CD14-positive monocyte (primary cell): ENCODE measurements around a stretch of chr7.

GRCh38 chr7:36226850-36227734 is 74.0 kb downstream of the EEPD1 start:
- CAGE, long polyA plus RNA: no peak

- CAGE, long polyA plus RNA: no peak
Measured at GRCh38 chr7:36298766-36299393, 68.2 kb downstream of the MATCAP2 start.

- CAGE, long polyA plus RNA: no peak
Measured at GRCh38 chr7:36302936-36303883, 63.8 kb downstream of the MATCAP2 start.

- CAGE, long polyA plus RNA: no peak
Measured at GRCh38 chr7:36534539-36535401, 145.1 kb downstream of the ANLN start.

GRCh38 chr7:36599665-36600361 is 124.5 kb downstream of the AOAH start:
- CAGE, long polyA plus RNA: no peak

DNA sequence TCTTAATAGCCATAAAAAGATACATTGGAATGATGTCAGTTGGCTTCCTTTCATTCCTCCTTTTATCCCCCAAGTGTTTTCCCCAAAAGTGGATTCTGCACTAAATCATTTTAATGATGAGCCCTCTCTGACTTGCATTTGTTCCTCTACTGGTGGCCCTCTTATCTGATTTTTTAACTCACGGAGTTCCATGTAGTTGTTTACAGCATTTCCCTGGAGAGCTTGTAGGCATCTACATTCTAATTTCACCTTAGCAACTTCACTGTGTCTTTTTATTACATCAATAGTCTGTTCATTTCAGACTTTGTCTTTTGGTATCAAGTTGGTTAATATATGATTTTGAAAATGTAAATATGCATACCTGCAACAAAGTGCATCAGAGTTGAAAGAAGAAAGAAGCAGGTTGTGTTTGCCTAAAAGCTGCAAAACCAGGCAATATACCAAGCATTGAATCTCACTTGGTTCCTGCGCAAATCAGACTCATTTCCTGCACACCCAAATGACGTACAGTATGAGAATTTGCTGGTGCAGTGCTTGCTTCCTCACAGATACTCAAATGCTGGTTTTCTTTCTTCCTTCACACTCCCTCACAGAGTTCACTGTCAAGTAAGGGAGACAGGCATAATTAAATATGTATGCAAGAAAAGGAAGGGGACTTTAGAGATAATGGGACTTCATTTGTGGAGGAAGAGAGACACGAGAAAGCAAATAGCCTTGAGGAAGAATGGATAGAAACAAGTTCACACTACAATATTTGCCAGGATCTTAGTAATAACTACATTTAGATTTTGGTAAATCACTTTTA is 56.6 kb upstream of the AOAH start:
- CAGE, long polyA plus RNA: no peak

- CAGE, long polyA plus RNA: no peak
Measured at GRCh38 chr7:36784789-36785665, 60.7 kb upstream of the AOAH start.

DNA sequence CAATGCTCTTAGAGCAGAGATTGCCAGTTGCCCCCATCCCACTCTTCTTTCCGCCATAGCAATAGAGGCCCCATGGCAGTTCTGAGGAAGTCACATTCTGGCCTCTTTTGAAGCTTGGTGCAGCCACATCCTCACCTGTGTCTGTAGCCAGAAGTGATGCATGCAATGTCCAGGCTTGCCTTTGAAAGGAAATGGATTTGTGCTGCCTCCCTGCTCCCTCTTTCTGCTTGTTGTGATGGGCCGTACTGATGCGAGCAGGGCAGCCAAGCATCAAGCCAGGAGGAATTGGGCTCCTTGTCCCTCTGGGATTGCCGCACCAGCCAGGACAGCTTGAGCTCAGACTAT is 65.4 kb upstream of the AOAH start:
- CAGE, long polyA plus RNA: no peak

DNA sequence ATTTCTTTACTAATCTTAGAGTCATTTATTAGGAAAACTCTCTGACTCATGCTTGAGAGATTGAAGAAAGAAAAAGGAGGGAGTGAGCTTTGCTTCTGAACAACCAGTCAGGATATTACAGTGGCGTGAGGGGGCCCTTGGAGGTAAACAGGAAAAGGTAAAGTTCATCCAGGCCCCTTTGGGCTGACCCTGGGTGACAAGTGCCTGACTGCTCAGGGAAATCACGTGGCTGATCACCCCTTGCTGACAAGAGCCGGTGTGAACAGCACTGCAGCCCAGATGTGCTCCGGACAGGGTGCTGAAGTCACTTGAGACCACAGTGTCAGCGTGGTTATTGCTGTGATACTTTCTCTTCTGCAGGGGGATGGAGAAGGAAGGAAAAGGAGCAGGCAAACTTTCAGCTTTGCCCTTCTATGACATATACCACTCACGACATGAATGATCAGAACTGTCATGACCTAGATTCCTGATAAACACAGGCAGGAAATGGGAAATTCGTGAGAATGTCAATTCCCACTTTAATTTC is 139.7 kb upstream of the AOAH start:
- CAGE, long polyA plus RNA: no peak

GRCh38 chr7:36943294-36944010 is 219.2 kb upstream of the AOAH start:
- CAGE, long polyA plus RNA: no peak

DNA sequence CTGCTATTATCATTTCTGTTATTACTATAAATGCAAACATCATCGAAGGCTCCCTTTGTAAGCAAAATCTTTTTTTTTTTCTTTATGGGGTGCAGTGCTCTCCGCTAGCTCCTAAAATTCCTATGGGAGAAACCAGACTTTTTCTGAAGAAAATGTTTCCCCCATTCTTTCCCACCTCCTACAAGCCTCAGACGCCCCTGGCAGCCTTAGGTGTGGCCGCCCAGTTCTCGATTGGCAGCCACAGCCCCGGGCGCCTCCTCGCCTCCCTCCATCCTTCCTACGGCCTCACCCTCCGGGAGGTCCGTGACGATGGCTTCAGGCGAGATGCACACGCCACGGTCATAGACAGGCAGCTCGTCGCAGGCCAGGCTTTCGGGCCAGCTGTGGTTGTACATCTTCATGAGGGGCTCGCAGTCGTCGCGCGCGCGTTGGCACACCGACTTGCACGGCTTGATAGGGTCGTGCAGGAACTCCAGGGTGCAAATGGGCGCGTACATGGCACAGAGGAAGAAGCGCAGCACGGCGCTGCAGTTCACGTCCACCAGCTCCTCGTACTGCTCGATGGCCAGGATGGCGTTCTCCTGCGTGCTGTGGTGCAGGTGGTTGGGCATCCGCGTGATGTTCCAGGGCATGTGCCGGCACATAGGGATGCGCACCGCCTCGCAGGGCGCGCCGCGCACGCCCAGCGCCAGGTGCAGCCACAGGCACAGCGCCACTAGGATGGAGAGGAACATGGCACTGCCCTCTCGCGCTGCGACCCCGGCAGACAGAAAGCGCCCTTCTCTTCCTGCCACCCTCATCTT is 612 bp downstream of the SFRP4 start:
- CAGE, long polyA plus RNA: no peak

DNA sequence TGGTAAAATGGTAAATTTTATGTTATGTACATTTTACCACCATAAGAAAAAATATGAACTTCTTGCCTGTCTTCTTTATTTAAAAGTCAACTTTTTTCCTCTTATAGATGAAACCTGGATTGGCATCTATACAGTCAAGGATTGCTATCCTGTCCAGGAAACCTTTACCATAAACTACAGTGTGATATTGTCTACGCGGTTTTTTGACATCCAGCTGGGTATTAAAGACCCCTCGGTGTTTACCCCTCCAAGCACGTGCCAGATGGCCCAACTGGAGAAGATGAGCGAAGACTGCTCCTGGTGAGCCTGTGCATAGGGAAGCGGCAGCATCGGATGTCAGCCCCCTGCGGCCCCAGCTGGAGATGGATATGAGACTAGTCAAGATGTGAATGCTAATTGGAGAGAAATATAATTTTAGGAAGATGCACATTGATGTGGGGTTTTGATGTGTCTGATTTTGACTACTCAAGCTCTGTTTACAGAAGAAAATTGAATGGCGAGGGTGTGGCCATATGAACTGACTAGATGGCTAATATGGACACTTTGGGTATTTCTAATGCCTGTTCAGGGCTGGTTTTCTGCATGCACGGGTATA is 29.8 kb downstream of the EPDR1 start:
- CAGE, long polyA plus RNA: no peak

GRCh38 chr7:38185359-38185722 is 7.3 kb downstream of the STARD3NL start:
- CAGE, long polyA plus RNA: no peak

- CAGE, long polyA plus RNA: no peak
Measured at GRCh38 chr7:38222521-38223055, 44.5 kb downstream of the STARD3NL start.

DNA sequence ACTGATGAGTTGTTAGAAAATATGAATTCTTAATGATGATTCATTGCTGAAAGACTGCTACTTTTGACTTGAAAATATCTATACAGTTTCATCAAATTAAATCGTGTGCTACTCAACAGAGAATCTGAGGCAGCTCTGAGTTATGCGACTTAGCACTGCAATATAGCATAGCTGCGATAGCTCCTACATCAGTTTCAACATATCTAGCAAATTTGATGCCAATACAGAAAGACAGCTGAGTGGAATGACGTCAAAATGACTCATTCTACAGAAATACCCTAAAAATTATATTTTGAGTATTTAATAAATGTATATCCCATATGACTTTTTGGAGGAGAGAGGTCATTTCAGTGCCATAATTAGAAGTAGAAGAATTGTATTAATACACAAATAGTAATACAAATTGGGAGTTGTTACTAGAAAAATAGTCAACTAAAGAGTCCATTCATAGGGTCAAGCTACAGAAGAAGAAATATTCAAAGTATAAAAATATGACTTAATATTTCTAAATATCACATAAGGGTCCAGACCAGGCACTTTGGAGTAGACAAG is 96.5 kb downstream of the STARD3NL start:
- CAGE, long polyA plus RNA: no peak

- CAGE, long polyA plus RNA: no peak
Measured at GRCh38 chr7:38316743-38317272, 138.8 kb downstream of the STARD3NL start.

GRCh38 chr7:38753116-38753601 is 122.0 kb upstream of the AMPH start:
- CAGE, long polyA plus RNA: no peak

DNA sequence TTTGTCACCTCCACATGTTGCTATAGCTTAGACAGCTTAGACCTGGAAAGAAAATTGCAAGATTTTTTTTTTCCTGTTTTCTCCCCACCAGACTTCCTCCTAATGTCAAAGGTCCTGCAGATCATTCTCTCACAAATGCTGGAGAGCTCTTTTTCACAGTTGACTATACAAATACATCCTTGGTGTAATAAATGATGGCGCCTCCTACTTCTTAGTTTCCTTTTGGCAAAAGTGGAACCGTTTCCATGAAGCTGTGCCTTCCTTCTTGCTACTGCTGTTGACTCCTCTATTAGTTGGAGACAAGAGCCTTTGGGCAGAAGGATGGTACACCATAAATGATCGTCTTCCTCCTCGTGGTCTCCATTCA is 36.9 kb downstream of the POU6F2 start:
- CAGE, long polyA plus RNA: no peak

- CAGE, long polyA plus RNA: no peak
Measured at GRCh38 chr7:39130949-39131674, 153.4 kb downstream of the POU6F2 start.

DNA sequence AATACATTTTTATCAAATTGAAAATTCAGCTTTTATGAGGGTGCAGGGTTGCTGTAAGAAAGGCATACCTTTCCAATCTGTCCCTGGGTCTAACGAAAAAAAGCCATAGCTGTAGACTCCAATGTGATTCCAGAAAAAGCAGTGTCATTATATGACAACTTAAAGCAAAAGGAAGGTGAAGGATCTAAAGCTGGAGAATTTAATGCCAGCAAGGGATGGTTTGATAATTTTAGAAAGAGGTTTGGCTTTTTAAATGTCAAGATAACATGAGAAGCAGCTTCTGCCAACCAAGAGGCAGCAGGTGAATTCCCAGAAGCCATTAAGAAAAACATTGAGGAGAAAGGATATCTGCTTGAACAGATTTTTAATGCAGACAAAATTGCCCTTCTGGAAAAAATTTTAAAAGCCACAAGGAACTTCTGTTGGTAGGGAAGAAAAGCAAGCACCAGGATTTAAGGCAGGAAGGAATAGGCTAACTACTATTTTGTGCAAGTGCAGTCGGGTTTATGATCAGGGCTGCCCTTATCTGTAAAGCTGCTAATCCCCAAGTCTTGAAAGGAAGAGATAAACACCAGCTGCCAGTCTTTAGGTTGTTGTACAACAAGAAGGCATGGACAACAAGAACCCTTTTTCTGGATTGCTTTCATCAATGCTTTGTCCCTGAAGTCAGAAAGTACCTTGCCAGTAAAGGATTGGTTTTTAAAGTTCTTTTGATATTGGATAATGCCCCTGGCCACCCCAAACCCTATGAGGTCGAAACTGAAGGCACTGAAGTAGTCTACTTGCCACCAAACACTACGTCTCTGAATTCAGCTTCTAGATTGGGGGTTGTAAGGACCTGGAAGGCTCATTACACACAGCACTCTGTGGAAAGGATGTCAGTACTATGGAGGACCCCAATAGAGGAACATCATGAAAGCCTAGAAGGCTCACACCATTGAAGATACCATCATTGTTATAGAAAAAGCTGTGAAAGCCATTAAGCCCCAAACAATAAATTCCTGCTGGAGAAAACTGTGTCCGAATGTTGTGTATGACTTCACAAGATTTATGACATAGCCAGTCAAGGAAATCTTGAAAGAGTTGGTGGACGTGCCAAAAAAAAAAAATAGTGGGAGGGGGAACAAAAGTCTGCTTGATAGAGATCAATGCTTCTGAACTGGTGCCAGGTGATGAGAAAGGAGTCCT is 40.7 kb downstream of the RALA start:
- CAGE, long polyA plus RNA: no peak